ENCODE measurements around a stretch of chr6.

DNA sequence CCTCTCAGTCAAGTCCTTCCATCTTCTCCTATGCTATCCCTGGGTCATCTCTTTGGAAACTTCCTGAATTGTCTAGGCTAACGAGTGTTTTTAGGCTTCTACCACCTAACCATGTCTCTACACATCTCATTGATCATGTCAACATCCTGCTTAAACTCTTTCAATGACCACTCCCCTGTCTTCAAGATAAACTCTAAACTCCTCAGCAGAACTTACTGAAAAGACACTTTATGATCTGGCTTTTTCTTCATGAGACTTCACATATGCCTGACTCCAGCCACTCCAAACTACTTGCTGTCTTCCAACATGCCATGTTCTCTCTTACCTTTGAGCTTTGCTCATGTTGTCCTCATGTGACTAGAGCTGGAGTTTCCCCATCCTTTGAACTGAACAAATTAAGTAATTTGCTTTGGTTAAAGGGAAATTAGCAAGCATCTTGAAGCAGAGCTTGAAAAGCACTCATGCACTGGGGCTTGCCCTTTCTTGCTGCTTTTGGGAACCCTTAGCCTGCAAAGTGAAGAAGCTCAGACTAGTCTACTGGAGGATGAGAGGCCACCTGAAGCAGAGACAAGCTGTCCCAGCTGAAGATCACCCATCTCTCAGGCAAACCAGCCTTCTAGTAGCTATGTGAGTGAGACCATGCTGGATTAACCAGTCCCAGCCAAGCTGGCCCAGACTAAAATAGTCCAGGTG lies 235.6 kb downstream of the GMPR start:
- RRBS, result no CpG with 5 or more reads among the region's 1 CpG

DNA sequence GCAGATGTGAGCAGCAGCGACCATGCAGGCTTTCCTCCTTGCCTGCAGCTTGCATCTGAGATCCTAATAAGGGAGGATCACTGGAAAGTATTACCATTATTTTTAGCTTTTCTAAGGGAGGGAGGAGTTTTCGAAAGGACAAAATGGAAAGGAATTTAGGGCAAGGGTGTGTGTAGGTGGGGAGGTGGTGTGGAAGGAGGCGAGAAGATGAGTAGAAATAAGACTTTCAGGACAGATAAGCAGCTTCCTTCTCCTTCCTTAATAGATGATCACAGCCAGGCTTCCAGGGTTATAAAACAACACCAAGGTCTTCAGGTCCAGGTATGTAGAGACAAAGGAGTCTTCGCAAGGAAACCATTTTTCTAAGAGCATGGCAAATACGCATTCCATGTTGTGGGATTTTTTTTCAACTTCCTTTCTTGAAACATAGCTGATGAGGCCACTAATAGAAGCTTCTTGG lies 216.5 kb downstream of the ATXN1 start:
- RRBS, result no CpG with 5 or more reads among the region's 5 CpGs

DNA sequence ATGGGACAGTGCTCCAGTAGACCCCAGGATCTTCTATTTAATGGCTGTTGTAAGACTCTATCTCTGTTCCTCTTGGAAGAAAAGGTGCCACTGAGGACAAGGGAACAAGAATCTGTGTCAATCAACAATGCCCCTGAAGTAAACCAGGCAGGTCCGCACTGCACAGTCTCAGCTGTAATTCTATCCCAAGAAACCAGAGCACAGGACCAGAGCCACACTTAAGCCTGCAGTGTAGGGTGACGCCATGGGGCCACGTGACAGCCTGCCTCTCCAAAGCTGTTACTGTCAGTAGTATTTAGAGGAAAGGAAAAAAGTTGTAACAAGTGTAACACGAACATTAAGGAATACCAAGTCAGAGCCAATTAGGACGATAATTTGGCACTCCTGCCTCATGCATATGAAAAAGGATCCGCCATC lies 80.1 kb downstream of the ATXN1 start:
- RRBS, result no CpG with 5 or more reads among the region's 6 CpGs

- RRBS, result no CpG with 5 or more reads among the region's 6 CpGs
Observed at GRCh38 chr6:16728053-16728615, 33.1 kb downstream of the ATXN1 start.

DNA sequence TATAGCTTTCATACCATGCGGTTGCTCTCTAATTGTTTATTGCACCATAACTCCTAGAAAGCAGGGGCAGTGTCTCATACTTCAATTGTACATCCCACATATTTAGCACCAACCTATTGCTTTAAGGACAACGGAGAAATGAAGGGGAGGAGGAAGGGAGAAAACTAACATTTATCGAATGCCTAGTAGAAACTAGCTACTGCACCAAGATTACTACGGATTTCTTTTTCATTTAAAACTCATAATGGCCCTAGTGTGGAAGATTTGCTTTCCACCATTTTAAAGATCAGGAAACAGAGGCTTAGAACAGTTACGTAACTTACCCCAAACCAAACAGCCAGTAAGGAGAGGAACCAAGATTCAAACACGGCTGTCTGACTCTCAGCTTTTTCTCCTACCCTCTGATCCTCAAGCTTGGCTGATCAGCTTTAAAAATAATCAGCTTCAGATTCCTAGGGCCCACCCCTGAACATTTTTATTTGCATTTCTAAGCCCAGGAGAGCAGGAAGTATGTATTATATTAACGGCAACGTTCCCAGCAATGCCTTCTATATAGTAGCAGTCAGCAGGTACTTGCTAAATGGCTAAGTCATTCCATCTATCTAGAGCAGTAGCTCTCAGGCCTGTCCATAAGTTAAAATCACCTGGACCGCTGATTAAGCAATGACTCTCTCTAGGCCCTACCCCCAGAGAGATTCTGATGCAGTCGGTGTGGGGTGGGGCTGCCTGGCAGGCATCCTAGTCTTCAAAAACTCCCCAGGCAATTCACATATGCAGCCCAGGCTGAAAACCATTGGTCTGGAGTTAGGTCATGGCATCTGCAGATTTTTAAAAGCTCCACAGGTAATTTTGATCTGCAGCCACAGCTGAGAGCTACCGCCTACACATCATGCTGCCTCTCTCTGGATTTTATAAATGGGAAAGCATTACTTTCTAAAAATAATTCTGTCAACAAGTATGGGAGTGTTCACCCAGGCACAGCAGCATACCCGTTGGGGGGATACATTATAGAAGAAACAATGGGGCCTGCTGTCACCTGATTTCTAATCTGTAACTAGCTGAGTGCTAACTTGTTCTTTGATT lies 43.7 kb upstream of the ATXN1 start:
- RRBS, result no CpG with 5 or more reads among the region's 12 CpGs

- RRBS, result no CpG with 5 or more reads among the region's 3 CpGs
Observed at GRCh38 chr6:17318246-17318919, 37.2 kb downstream of the RBM24 start.

DNA sequence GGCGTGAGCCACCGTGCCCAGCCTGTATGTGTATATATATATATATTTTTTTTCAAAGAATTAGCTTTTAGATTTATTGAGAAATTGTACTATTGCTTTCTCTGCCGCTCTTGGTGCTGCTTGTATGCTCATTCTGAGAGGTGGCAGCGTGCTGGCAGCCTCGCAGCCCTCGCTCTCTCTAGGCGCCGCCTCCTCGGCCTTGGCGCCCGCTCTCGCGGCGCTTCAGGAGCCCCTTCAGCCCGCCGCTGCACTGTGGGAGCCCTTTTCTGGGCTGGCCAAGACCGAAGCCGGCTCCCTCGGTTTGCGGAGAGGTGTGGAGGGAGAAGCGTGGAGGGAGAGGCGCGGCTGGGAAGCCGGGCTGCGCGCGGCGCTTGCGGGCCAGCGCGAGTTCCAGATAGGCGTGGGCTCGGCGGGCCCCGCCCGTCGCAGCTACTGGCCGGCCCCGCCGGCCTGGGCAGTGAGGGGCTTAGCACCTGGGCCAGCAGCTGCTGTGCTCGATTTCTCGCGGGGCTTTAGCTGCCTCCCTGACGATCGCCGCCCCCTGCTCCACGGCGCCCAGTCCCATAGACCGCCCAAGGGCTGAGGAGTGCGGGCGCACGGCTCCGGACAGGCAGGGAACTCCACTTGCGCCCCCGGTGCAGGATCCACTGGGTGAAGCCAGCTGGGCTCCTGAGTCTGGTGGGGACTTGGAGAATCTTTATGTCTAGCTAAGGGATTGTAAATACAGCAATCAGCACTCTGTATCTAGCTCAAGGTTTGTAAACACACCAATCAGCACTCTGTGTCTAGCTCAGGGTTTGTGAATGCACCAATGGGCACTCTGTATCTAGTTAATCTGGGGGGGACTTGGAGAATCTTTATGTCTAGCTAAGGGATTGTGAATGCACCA lies 19.4 kb upstream of the FAM8A1 start:
- RRBS, result 96% methylated on average over 4 of the region's 55 CpGs

DNA sequence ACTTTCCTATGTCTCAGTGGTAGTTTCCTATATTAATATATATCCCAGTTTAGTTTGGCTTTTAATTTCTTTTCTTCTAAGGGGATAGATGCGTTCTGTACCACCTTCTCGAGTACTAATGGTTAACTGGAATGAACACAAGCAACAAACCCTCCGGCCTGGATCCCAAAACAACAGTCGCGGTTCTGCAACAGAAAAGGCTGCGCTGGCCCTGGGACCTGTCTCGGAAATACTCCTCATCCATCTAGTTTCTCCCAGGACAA lies 353 bp upstream of the FAM8A1 start:
- RRBS, result no CpG with 5 or more reads among the region's 7 CpGs

GRCh38 chr6:17601383-17601744 lies 1.3 kb downstream of the FAM8A1 start:
- RRBS, result no CpG with 5 or more reads among the region's 5 CpGs

- RRBS, result no CpG with 5 or more reads among the region's 17 CpGs
Observed at GRCh38 chr6:17706991-17707314, 228 bp upstream of the NUP153 start.

- RRBS, result no CpG with 5 or more reads among the region's 4 CpGs
Observed at GRCh38 chr6:17865632-17866507, 121.6 kb downstream of the KIF13A start.

DNA sequence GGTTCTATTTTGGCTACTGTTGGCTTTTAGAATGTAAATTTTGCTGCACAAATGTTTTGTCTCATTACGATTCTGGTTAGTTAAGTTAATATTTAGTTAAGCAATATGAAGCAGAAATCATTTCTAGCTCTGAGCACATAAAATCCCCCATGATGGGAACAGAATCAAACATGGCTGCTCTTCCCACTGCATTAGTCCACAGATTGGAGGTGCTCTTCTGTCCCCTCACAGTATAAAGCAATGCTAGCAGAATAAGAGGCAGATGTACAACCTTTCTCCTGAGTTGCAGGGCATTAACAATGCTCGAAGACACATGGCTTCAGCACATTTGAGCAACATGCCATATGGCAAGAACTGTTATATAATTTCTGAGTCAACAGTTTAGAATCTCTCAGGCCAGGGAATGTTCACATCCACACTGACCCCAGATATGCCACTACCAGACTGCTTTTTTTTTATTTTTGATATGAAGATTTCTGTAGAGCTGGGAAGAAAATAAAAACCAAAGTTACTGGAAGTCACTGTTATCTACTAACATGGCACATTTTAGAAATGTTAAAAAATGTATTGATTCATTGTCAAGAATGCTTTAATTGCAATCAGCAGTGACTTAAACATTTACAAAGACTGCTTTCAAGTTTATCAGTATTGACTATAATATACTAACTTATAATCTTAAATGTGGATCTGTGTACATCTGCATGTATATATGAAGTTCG lies 119.5 kb downstream of the KIF13A start:
- RRBS, result no CpG with 5 or more reads among the region's 3 CpGs

GRCh38 chr6:17972496-17973118 lies 14.8 kb downstream of the KIF13A start:
- RRBS, result no CpG with 5 or more reads among the region's 5 CpGs

DNA sequence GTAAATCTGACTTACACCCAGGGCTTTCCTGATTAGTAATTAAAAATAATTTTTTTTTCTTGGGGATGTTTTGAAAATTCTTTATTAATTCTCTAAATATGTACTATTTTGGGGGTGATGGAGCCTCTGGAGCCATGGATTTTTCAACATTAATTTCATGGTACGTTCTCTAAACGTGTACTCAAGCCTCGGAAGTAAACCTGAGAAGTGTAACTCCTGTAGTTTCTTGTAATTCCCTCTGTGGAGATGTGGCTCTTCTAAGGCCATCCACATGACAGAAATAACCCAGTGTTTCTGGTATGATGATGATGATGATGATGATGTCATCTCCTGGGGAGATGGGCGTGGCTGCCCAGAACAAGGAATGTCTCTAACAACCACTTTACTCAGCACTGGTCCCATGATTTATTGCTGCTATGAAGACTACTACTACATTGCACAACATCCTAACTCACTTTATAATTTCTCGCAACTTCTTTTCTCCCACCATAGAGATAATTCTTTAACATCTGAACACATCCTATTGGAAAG lies 6.7 kb downstream of the TPMT start:
- RRBS, result no CpG with 5 or more reads among the region's 5 CpGs

DNA sequence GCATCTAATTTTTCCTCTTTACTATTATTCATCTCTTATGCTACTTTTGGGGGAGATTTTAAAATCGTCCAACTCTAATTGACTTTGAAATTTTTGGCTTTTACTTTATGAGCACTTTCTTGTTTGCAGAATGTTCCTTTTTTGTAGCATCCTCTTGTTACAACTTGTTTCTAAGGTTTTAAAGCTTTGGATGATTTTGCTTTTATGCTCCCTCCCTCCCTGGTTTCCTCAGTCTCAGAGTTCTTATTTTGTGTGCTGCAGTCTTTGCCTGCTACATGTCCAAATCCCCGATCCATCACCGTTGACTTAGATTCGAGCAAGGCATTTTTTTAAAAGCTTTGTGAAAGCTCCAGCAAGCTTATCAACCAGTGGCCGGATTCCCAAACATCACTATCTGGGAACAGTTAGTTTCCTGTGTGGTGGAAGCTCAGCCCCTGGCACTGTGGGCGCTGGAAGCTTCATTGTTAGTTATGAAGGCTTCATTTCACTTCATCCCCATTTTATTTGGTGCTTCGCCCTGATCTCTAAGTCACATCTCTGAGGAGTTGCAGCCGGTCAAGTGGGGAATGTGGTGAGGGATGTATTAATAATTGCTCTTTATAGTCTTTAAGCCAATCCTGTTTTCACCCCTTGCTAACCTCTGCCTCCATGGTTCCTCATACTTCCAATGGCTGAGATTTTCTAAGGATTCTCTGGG lies 44.8 kb downstream of the DEK start:
- RRBS, result no CpG with 5 or more reads among the region's 8 CpGs

GRCh38 chr6:18262765-18263414 lies 1.4 kb downstream of the DEK start:
- RRBS, result no CpG with 5 or more reads among the region's 17 CpGs

DNA sequence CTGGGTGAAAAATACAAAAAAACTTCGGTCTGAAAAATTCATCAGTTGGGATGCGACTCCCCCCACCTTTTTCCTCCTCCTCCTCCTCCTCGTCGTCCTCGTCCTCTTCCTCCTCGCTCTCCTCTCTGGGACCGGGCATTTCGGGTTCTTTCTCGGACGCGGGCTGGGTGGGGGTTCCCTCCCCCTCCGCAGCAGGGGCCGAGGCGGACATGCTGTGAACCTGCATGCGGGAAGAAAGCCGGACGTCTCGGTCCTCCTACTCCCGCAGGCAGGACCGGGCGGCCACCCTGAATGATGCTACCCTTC lies 600 bp downstream of the DEK start:
- RRBS, result under 1% methylated on average over 12 of the region's 21 CpGs

DNA sequence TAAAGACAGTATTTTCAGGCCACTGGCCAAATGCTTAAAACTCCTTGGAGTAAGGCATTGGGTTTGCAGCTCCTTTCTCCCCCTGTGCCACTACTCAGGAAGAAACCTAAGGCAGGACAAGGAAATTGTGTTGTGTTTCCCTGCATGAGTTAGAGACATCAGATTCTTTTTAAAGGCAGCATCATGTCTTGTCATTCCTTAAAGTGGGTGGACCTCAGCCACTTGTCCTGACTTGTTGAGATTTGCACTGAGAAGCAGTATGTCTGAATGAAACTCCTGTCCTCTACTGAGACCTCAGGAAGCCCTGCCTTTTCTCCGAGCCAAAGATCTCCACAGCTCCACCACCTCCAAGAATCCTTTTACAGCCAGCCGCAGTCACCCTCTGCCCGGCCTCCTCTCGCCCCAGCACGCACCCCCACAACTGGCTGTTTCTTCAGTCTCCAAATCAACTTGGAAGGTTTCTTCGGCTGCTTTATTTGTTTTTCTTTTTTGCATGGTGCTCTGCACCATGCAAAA lies 46.0 kb upstream of the RNF144B start:
- RRBS, result no CpG with 5 or more reads among the region's 6 CpGs

DNA sequence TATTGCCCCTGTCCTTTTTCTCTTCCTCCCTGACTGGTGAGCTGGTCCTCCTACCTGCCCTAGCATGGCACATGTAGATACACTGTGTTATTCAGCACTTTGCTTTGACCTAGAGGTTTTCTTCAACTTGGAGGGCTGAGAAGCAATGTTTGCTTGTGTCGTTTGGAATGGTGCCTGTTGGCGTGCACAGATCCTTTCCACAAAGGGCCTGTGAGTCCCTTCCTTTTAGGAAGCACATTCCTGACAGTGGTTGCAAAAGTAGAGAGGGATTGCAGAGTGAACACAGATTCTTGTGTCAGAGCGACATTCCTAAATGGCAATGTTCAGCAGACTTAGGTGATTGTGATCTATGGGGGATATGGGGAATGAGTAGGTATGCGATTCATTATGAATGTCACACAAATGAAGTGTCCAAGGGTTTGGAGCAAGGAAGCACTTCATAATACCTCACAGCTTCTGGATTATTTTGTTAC lies 850 bp upstream of the RNF144B start:
- RRBS, result no CpG with 5 or more reads among the region's 4 CpGs

- RRBS, result no CpG with 5 or more reads among the region's 4 CpGs
Observed at GRCh38 chr6:18493342-18494118, 106.4 kb downstream of the RNF144B start.

Measured in HCT116 (cell line).